Parietal lobe (tissue), 2 donors: Measurements from ENCODE around the gene GALNT5.

GRCh38 chr2:152390129-152390532 lies 55.2 kb downstream of the FMNL2 start:
- RAMPAGE, long total RNA = no peak

GRCh38 chr2:152454580-152455720 lies 120.0 kb downstream of the FMNL2 start:
- RAMPAGE, long total RNA = no peak

DNA sequence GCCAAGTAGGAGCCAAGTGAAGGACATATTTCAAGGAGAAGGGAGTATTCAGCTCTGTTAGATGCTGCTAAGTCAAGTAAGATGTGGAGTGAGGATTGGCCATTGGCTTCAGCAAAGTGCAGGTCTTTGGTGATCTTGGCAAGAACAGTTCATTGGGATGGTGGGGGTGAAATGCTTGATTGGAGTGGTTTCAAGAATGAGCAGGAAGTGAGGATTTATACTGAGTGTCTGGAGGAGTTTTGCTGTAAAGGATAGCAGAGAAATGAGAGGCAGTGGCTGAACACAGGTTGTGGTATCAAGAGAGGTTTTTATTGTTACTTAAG lies 139.7 kb downstream of the PRPF40A start:
- RAMPAGE, long total RNA = no peak

DNA sequence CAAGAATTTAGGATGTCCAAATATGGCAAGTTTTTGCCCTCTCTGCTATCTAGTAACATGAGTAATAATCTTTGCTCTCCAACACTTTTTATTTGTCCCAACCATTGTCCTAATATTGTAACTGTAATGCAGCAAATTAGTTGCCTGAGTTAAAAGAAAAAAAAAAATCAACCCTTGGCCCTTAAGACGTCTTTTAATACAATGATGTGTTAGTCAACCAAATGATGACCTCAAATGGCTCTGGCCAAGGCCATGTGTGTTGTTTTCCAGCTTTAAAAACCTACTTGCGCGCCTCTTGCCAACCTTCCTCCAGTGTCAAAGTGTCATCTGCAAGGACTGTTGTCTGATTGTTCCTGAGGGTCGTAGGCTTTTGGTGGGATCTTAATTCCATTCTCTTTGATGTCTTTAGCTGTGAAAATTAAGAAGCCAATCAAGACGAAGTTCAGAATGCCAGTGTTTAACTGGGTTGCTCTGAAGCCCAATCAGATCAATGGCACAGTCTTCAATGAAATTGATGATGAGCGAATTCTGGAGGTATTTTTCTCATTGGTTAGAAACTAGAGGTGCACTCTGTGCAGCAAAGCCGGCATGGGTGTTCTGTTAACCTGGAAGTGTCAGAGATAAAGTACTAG lies 92.1 kb downstream of the PRPF40A start:
- RAMPAGE, long total RNA = no peak

DNA sequence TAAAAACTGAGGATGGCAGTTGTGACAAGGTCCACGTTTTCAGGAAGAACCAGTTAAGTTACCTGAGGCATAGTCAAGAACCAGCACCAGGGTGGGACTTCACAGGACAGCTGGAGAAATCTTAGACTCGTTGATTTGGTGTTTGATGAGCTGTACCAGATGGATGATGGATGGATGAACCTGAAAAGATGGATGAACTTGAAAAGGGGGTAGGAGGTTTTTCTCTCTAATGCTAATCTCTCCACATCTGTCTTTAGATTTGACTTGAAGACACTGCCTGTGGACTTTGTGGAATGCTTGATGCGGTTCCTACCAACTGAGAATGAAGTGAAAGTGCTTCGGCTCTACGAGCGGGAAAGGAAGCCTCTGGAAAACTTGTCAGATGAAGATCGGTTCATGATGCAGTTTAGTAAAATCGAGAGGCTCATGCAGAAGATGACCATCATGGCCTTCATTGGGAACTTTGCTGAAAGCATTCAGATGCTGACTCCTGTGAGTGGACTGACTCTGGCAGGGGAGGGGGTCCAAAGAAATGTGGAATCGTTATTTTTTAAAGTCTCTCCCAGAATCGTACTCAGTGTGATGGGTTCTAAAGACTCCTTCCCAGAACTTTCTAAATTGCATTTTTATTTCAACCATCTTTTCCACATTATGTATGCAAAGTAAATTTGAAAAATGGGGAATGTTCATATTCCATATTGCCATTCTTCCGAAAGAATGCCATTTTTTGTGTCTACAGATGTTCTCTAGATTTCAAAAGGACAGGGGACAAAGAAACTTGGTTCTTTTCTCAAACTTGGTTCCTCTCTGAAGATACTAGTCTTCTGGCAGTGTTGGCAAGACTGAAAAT lies 89.0 kb downstream of the PRPF40A start:
- RAMPAGE, long total RNA = no peak

- RAMPAGE, long total RNA = no peak
These were observed 41.0 kb downstream of the PRPF40A start for GRCh38 chr2:152676034-152676857.

GRCh38 chr2:152839822-152840149 lies 121.4 kb downstream of the ARL6IP6 start:
- RAMPAGE, long total RNA = no peak

DNA sequence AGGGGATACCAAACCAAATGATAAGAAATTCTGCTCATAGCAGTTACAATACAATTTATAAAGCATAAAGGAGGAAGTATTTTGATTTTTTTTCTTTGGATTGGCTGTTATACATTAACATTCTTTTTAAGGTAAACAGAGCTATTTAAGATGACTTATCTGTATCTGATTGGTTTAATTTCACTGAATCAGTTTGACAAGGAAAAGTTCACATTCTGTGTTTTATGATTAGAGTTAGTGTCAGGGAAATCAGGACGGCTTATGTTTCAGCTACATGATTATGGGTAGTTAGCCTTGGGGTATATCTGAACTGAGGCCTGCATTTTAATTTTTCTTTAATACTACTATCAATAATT lies 360.9 kb downstream of the ARL6IP6 start:
- RAMPAGE, long total RNA = no peak

GRCh38 chr2:153593257-153593657 lies 114.7 kb upstream of the RPRM start:
- RAMPAGE, long total RNA = no peak

GRCh38 chr2:154697833-154698465 lies 546 bp upstream of the KCNJ3 start:
- RAMPAGE, long total RNA = no peak

DNA sequence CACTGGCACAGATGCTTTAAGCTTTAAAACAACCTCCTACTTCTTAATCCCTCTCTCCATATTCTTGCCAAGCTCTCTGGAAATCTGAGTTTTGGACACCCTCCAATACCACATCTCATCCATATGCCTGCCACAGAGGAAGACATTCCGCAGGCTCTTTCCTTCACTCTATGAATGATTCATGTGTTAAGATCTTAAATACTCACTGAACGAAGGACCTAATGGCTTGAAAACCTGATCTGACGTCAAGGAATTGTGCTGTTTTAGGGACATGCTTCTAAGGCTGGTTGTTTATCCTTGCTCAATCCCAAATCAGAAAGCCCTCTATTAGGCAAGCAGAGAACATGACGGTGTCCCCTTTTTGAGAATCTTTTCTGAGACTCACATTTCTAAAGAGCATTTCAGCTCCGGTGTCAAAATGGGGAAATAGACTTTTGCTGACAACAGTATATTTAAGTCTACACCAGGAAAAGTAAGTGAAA lies 83.8 kb upstream of the GALNT5 start:
- RAMPAGE, long total RNA = no peak

GRCh38 chr2:157257361-157258296 lies at the start of gene GALNT5:
Gene GALNT5 (plus strand): TSS chr2:157257705.
- RAMPAGE, long total RNA = no peak

GRCh38 chr2:157380231-157380562 lies 54.6 kb upstream of the ERMN start:
- RAMPAGE, long total RNA = no peak

GRCh38 chr2:157433298-157433709 lies 10.6 kb downstream of the CYTIP start:
- RAMPAGE, long total RNA = no peak

DNA sequence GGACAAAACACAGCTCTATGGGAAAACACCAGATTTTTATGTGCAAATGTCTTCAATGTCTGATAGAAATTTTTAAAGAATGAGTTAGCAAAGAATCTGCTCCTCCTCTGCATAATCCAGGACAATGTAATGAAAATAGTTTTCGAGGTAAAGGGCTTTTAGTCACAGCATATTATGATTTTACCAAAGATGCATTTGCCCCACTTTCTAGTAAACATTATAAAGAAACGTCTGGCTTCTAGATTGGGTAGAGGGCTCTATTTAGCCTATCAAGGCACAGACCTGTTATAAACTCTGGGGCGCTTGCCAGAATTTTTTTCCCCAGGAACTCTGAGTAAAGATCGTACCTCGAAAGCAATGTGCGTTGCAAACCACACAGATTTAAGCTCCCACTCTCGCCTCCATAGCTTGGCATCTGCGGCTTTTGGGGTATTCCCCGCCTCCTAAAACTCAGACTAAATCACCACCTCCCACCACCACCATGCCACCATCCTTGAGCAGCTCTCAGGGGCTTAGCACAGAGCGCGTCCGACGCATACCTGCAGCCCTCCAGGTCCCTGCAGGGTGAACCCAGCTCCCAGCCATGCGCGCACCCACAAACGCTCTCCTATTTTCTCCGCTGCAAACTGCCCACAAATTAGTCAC lies 894 bp downstream of the ACVR1C start:
- RAMPAGE, long total RNA = no peak

DNA sequence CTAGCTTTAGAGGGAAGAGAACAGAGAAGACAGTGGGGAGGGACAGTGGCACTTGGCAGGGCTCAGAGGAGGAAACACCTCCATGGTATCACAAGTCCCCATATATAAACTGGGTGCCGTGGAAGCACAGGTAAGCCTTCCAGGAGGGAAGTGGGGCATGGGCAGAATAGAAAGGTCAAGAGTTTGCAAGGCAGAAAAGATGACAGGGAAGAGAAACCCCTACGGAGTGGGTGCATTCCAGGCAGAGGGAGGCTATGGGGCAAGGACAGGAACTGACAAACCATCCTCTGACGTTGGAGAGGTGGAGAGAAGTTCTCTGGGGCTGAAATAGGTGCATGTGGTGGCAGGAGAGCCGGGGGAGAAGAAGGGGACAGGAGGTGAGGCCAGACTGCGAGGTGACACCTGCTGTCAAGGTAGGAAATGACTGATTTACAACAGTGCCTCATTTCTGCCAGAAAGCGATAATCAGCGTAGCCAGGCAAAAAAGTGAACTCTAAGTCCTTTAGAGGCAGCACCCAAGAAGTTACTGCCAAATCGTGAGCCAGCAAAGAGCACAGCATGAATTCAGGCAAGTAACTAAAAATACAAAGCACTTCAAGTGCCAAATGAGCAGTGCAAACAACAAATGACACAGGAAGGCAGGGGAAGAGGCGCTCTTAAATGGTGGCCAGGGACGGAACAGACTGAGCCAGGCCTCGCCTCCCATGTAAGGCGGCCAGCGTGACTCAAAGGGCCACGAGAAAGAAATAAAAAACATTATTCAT lies 113.2 kb upstream of the ACVR1C start:
- RAMPAGE, long total RNA = no peak

- RAMPAGE, long total RNA = no peak
These were observed 119.4 kb upstream of the ACVR1C start for GRCh38 chr2:157747991-157748632.

DNA sequence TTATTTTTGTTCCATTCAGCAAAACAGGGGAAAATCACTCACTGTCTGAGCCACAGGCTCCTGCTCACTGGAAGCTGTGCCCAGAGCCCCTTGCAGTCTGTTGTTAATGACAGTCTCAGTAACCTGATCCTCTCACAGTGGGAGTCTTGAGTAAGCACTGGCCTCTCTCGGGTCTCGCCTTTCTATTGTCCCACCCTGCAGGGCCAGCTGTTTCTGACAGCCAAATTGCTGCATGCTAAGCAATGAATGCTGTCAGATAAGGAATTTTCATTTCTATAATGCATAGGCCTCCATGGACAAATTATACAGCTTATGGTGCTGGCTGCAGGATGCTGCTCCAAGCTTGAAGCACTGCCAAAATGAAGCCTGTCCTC lies 37.1 kb downstream of the ACVR1 start:
- RAMPAGE, long total RNA = no peak

GRCh38 chr2:157853602-157854170 lies 22.4 kb downstream of the ACVR1 start:
- RAMPAGE, long total RNA = no peak

GRCh38 chr2:157876499-157877185 lies 512 bp upstream of the ACVR1 start:
- RAMPAGE, long total RNA = no peak